ENCODE data around the gene EML1.

- RRBS, result no CpG with 5 or more reads among the region's 1 CpG
Measured at GRCh38 chr14:98607465-98607734, 664.6 kb downstream of the BCL11B start.

DNA sequence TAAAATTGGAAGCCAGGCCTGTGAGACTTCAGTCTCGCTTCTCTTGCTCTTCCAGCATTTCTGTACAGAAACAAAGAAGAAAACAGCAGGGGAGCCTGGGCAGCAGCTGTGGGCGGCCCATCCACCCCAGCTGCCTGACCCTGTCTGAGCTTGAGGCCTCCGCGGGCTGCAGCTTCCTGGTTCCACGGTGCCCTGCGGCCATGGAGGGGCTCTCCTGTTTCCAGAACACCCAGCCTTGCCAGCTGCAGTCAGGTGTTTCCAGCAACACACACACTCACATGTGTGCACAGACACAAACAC is 178.1 kb downstream of the BCL11B start:
- RRBS, result no CpG with 5 or more reads among the region's 6 CpGs

DNA sequence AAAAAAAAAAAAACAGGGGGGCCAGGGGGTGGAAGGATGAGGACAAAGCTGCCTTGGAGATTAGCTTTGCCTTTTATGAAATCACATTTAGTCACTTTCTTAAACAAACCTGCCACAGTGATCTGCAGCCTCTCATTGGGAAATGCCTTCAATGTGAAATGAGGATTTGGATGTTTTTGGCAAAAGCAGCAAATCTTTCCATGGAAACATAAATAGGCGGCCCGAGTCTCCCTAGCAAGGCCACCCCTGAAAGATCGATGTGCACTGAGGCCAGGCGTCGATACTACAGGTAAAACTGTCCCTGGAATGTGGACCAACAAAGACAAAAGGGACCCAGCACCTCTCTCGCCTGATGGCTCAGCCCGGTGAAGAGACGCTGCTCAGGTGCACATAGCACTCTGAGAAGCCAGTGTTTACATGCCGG is 16.6 kb downstream of the BCL11B start:
- RRBS, result no CpG with 5 or more reads among the region's 9 CpGs

GRCh38 chr14:99262966-99263410 is 9.0 kb downstream of the BCL11B start:
- RRBS, result no CpG with 5 or more reads among the region's 9 CpGs

- RRBS, result no CpG with 5 or more reads among the region's 3 CpGs
Measured at GRCh38 chr14:99501606-99502188, 20.5 kb downstream of the CCNK start.

DNA sequence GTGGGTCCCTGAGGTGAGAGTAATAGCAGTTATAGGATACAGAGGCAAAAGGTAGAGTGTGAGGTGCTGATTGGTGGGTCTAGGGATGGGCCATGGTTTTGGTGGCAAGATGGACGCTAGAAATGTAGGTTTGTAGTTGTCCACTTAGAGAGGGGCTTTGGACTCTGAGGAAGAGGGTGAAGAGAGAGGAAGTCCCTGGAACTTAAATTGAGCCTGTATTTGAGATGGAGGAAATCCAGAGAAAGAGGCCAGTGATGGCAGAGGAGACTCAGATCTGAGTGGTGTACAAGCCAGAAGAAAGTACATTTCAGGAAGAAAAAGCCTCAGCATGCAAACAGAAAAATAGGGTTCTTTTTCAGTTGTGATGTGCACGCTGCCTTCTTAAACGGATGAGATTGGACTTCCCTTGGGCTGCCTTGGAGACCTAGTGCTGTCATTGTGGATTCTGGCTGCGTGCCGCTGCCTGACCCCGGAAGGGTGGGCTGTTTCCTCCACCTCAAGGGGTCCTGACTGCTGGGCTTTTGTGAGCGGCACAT is 24.8 kb downstream of the CCNK start:
- RRBS, result no CpG with 5 or more reads among the region's 7 CpGs

DNA sequence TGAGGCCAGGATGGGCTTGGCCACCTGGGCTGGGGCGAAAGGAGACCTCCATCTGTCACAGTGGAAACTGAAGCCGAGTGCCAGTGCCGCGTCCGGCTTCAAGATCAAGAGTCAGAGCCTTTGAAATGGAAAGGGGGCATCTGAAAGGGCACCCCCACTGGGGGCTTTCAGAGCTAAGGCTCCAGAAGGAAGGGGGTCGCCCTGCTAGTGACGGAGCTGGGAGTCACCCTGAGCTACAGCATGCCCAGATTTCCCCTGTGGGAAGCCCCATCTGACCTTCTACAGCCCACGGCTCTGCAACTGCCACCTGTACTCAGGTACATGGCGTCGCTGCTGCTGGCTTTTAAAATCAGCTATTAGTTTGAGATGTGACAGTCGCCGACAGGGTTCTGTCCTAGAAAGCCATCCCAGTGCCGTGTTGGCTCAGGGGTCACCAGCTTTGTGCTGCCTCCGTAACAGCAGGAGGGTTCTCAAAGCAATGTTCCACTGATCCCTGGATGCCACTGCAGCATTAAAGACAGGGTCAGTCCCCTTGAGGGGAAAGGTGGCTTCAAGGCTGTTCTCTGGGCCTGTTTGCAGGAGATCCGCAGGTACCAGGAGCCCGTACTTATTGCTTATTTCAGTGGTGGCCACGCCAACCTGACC is 31.5 kb downstream of the CCNK start:
- RRBS, result no CpG with 5 or more reads among the region's 17 CpGs

DNA sequence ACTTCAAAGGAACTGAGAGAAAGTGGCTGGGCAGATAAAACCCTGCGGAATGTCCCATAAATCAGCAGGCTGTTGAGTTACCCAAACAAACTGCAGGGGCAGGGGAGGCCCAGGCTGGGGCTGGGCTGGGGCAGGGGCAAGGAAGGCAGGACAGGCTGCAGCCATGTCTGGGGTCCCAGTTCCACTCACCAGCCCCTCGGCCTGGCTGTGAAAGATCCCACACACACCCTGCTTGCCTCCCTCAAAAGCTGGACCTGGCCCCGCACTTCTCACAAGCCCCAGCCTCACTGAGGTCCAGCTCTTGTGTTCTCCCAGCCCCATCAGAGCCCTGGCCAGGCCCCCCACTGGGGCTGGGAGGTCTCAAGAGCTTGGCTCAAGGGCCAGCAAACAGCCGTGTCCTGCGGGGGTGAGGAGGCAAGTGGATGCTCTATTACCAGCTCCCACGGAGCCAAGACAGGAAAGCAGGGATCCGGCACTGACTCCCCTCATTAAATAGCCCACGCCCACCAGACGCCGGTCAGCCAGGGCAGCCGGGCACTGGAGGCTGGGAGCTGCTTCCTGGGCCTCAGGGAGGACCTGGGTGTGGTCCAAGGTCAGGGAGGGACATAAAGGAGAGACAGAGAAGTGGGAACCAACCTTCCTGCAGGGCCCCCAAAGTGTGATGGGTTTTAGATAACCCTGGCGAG is 42.0 kb downstream of the CCNK start:
- RRBS, result 58% methylated on average over 4 of the region's 12 CpGs

GRCh38 chr14:99529659-99530593 is 48.7 kb downstream of the CCNK start:
- RRBS, result no CpG with 5 or more reads among the region's 28 CpGs

DNA sequence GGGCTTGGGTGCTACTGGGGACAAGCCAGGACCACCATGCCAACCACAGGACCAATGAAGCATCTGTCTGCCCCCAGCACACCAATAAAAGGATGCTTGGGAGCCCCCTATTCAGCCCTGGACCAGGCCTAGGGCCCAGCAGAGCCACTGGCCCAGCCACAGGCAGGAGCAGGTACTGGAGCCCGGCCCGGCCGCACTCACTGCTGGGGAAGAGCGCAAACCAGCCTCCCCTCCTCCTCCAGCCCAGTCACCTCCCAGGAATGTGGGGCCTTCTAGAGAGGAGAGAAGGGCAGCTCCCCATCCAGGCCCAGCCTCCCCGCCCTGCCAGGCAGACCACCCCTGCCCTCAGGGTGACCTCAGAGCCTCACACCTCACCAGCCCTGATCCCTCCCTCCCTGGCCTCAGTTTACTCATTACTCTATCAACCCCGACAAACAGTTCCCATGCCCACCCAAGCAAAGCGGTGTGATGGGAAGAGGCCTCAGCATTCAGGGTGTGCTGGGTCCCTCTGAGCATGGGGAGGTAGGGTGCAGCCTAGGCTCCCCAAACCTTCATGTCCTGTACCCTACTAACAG is 56.2 kb downstream of the CCNK start:
- RRBS, result no CpG with 5 or more reads among the region's 7 CpGs

DNA sequence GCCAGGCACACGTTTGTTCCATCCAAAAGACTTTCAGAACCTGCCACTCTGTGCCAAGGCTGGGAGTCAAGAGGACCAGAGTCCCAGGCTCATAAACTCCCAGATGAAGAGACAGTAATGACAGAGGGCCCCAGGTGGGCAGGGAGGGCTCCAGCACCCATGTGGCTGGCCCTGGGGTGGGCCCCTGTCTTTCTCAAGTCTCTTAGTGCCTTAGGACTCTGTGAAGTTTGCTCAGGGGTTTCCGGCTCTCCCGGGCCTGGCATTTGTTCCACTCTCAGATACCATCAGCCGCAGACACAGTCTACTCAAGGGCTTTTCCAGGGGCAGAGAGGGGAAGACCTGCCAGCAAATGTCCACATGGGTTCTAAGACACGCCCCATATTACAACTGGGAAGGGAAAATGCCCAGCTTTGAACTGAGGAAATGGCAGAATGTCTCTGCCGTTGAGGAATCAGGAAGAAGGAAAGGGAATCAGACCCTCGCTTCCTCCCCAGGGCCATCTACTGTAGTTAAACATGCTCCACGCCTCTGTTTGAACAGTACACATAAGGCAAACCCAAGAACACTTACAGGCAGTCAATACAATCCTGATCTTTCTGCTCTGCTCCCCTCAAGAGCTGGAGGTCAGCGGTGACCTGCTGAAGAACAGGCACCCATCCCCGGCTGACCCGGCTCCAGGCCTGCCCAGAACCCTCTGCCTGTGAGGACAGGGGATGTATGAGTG is 7.9 kb downstream of the CCDC85C start:
- RRBS, result no CpG with 5 or more reads among the region's 11 CpGs

- RRBS, result no CpG with 5 or more reads among the region's 10 CpGs
Measured at GRCh38 chr14:99612039-99612631, 8.1 kb upstream of the CCDC85C start.

GRCh38 chr14:99619627-99619956 is 15.6 kb upstream of the CCDC85C start:
- RRBS, result no CpG with 5 or more reads among the region's 6 CpGs

GRCh38 chr14:99672516-99672877 is 11.6 kb upstream of the CYP46A1 start:
- RRBS, result no CpG with 5 or more reads among the region's 2 CpGs

DNA sequence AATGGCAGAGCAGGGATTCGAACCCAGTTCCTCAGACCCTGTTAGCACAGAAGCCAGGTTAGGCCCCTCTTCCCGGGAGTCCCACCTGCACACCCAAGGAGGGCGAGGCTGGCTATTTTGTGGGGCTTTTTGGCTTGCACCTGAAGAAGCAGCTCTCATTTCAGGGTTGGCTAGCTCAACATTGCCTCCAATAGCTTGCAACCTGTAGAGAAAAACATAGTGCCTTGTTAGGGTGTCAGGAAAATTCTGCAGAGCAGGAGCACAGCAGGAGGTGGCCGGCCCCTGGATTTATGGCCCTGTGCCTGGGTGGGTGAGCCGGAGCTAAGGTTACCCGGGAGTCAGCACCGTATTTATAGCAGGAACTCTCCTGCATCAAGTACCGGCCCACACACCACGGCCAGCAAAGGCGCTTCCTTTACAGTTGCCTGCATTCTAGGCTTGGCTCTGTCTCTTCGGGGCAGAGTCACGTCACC is 52.9 kb upstream of the EML1 start:
- RRBS, result 14% methylated on average over 3 of the region's 12 CpGs

GRCh38 chr14:99792940-99794215 is at the start of gene EML1:
Gene EML1, plus strand, starts transcription at chr14:99793413.
- RRBS, result under 1% methylated on average over 80 of the region's 162 CpGs

- RRBS, result no CpG with 5 or more reads among the region's 13 CpGs
Measured at GRCh38 chr14:99967124-99967502, 98.1 kb upstream of the EVL start.

DNA sequence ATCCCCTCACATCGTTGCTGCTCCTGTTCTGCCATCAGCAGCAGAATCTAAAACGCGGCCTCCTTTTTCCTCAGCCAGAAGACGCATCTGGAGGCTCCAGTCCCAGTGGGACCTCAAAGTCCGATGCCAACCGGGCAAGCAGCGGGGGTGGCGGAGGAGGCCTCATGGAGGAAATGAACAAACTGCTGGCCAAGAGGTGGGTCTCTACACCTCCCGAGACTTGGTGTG is 30.0 kb downstream of the DEGS2 start:
- RRBS, result no CpG with 5 or more reads among the region's 9 CpGs

GRCh38 chr14:100142583-100143019 is 16.8 kb downstream of the DEGS2 start:
- RRBS, result no CpG with 5 or more reads among the region's 6 CpGs

DNA sequence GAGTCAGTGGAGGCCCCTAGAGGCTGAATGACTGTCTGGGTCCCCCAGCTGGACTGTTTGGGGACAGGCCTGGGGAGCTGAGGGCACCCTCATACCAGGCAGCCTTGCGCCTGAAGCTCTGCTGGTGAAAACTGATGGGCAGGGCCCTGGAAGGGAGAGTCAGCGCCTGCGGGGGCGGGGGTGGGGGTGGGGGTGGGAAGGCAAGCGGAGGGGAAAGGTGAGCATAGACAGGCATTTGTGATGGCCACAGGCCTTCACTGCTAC is 34.3 kb upstream of the DEGS2 start:
- RRBS, result no CpG with 5 or more reads among the region's 5 CpGs